Mucosa of descending colon (tissue), 1 donor: Measurements from ENCODE around the gene G0S2.

- PRO-cap, result no peak
Measured at GRCh38 chr1:207815377-207816237, 63.8 kb downstream of the CD46 start.

GRCh38 chr1:207830591-207831158, 78.8 kb downstream of the CD46 start:
- PRO-cap, result no peak

GRCh38 chr1:207844997-207845606, 65.8 kb downstream of the CD34 start:
- PRO-cap, result no peak

DNA sequence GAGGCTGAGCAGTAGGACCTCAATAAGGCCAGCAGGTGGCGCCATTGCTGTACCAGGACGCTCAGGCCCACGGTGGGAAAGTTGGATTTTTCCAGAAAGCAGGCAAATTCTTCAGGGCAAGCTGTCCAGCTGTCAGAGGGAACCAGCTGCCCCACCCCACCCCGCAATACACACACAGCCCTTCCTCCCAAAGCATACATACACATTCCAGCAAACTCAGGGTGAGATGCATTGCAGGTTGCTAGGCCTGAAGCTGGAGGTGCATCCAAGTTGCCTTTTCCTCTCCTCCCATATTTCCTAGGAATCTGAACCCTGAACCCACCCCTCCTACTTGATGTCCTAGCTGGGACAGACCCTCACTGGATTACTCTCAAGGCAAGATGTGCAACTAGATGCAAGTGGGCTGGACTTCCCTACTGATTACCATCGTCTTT, 25.7 kb downstream of the CD34 start:
- PRO-cap, result no peak

DNA sequence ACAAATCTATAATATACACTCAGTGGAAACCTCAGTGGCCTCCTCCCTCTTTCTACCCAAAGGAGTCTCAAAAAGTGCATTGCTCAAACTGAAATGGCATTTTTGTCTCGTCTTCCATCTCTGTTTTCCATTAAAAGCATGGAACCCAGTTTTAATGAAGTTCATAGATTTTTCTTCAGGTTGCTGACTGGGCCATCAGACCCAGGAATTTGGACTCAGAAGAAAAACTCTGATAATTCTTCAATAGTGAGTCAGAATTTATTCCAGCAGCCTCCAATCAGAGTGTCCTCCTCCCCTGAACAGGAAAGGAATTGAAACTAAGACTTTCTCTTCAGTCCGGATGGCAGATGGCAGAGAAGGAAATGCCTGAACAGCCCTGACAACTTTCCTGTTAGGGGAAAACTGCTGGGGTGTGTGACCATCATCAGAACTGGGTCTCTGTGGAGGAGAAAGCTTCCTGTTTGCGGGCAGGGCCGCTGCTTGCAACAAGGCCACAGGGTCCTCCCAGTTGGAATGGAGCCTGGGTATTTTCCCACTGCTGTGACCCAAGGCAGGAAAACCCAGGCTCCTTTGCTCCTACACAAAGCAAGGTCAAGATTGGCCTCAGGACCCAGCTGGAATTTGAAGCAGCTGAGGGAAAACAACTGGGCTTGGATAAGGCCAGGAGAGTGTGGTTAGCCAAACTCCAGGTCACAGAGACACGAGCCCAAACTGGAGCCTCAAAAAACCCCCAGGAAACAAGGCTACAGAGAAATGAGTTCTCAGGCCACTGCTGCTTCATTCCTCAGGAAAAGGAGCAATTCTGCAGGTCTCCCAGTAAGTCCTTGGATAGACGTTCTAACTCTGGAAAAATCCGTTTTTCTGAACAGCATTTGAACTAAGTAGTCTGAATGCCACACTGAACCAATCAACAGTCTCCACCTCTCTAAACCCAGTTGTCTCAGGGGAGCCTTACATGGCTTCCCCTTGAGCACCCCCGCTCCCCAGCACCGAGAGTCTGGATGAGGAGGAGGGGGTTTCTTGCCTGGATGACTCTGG, 20.6 kb downstream of the CD34 start:
- PRO-cap, result no peak

- PRO-cap, result no peak
Measured at GRCh38 chr1:207892571-207892990, 18.3 kb downstream of the CD34 start.

- PRO-cap, result no peak
Measured at GRCh38 chr1:207938008-207938566, 27.2 kb upstream of the CD34 start.

DNA sequence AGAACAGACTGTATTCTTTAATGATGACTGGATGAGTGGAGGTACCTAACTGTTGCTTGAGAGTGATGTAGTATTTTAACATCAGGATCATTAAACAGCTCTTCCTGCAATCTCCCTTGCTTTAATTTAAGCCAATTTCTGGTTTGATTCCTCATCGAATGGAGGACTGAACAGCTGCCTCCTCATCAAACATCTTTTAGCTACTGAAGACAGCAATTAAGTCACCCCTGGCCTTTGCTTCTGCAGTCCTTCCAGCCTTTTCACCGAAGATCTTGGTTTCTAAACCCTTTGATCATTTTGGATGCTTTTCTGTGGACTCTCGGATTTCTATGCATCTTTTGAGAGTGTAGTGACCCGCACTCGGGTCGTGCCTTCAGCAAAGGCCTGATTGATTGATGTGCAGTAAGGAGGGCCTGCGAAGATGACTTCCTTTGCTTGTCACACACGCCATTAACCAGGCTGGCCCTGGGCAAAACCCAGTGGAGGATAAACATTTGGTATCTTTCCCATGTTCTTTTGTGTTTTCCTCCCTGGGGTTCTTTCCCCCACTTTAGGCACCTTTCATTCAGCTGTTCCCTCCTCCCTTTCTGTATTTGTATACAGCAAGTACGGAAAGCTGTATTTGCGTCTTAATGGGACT, 157.4 kb upstream of the CD34 start:
- PRO-cap, result no peak

GRCh38 chr1:208141681-208142224, 102.4 kb downstream of the PLXNA2 start:
- PRO-cap, result no peak

DNA sequence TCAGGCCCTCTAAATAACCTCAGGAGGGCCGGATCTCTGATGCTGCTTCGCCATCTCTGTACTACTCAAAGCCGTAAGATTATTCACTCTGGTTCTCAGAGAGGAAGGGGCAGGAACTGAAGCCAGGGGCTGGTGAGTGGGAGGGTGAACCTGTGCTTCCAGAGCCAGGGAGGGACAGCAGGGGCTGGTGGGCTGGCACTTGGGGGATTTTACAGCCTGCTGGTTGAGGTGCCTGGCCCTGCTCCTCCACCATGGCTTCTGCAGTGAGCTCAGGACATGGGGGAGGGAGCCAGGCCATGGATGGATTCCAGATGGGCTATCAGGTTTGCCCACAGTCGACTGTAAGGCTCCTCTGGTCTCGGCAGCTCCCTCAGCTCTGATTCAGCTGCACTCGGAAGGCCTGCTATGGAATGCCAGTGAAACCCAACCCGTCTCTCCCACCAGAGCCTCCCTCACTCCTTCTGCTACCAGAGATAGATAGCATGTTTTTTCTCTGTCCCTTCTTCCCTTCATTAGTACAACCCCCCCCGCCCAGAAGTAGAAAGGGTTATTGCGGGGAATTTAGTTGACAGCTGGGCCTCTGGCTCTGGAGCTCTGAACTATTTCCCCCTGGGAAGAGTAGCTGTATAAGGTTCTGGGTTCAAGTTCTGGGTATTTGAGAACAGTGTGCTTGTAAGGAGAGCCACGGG, 84.3 kb downstream of the PLXNA2 start:
- PRO-cap, result no peak

GRCh38 chr1:208255938-208256169, 11.7 kb upstream of the PLXNA2 start:
- PRO-cap, result no peak

DNA sequence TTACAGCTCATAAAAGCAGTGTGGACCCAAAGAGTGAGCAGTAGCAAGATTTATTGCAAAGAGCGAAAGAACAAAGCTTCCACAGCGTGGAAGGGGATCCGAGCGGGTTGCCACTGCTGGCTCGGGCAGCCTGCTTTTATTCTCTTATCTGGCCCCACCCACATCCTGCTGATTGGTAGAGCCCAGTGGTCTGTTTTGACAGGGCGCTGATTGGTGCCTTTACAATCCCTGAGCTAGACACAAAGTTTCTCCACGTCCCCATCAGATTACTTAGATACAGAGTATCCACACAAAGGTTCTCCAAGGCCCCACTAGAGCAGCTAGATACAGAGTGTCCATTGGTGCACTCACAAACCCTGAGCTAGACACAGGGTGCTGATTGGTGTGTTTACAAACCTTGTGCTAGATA, 243.7 kb upstream of the PLXNA2 start:
- PRO-cap, result no peak

DNA sequence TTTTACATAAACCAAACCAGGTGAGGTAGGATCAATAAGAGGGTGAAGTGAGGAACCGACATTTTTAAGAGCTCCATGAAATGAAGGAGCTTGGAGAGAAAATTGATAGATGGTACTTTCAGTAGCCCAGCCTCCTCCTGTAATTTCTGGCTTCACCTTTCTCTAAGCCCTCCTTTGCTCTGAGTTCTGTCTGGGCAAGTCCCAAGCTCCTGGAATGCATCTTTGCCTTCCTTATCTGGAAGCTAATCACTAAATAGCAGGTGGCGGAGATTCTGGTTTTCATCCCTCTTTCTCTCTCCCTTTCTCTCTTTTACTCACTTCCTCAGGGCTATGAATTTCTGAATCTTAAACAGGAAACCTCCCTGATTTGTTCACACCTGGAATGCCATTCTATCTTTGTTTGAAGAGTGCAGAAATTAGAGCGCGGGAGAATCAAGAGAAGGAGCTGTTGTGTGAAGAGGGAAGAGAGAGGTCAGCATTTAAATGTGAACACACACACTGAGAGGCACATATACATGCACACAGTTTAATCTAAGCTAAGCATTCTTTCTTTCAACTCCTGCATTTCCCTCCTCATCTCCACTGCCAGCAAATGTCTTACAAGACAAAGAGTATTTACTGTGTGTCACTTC, 199.5 kb upstream of the CAMK1G start:
- PRO-cap, result no peak

DNA sequence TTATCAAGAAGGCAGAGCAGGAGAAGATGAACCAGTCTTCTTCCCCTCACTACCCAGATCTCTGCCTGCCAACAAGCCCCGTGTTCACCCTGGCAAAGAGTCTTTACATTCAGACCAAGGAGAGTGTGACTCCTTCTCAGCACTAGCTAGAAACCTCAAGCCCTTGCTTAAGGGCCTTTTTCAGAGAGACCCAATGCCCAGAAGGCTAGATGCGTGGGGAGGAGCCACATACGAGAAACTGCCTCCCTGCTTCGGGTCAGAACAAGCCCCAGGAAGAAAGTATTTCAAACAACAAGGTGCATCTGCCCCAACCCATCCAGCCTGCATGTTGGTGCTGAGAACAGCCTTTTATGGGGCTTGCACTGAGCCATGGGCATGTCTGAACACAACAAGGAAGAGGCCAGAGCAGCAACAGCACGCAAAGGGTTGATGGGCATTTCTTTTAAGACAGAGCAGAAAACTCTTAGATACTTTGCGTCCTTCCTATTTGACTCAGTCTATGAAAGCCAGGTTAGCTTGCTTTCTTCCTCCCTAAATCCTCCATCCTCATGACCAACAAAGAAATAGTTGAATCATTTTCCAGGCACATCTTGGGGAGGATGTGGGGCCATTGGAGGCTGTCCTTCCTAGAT, 152.6 kb upstream of the CAMK1G start:
- PRO-cap, result no peak

DNA sequence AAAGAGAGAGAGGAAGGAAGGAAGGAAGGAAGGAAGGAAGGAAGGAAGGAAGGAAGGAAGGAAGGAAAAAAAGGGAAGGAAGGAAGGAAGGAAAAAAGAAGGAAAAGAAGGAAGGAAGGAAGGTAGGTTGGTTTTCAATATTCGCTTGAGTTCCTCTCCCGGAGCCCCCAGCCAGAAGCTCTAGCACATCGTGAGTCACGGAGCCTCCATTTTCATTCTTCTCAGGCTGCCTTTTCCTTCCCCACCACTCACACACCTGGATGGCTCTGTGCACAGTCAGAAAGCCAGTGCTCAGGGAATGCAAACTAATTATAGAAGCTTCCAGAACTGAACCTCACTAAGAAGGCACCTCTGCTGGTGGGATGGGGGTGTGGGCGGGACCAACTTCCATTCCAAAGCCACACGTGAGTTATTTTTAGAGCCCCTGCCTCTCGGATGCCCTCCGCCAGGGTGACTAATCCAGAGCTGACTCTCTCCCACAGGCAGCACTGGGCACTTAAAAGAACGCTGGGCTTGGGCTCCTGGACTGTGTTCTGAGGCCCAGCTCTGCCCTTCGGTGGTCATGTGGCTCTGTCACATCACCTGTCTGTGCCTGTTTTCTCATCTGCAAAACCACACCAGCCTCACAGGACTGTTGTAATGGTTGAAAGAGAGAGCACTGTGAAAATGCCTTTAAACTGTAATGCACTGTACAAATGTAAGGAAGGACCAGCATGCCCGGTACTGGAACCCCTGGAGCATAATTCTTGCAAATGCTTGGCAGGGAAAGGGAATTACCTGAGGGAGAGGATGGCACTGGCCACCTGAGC, 27.1 kb downstream of the LAMB3 start:
- PRO-cap, result no peak

DNA sequence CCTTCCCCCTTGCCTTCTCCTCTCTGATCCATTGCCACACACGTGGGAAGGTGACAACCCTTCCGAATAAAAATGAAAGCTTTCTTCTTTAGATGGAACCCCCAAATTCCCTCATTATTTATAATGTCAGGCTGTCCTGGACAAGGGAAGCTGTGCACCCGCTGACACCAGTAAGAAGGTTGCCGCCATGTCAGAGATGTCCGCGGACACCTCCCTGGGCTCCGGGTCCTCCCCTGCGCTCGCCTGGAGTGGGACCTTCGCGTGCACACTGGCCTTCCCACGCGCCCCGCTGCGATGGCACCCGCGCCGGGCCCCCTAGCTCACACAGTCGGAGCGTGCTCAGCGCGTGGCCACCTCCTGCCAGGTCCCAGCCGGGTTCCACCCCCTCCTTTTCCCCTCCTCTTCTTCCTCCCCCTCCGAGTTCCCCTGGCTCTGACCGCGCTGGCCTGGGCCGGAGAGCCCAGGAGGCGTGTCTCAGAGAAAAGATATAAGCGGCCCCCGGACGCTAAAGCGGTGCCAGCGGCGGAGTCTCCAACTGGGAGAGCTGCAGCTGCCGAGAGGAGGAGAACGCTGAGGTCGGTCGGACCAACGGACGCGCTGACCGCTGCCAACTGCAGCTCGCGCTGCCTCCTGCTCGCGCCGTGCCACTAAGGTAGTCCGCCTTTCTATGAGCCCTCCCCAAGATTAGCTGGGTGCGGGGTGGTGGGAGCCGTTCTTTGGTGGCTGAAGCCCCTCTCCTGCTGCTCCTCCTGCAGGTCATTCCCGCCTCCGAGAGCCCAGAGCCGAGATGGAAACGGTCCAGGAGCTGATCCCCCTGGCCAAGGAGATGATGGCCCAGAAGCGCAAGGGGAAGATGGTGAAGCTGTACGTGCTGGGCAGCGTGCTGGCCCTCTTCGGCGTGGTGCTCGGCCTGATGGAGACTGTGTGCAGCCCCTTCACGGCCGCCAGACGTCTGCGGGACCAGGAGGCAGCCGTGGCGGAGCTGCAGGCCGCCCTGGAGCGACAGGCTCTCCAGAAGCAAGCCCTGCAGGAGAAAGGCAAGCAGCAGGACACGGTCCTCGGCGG, at the start of gene G0S2:
TSS of gene G0S2 (plus strand) at position 515 of the 1,065 bp plus-strand sequence.
- PRO-cap, result bidirectional peak, plus-strand start at position 516 of the sequence, minus-strand start at position 380 of the sequence; unidirectional peak, plus-strand start at position 516 of the sequence

DNA sequence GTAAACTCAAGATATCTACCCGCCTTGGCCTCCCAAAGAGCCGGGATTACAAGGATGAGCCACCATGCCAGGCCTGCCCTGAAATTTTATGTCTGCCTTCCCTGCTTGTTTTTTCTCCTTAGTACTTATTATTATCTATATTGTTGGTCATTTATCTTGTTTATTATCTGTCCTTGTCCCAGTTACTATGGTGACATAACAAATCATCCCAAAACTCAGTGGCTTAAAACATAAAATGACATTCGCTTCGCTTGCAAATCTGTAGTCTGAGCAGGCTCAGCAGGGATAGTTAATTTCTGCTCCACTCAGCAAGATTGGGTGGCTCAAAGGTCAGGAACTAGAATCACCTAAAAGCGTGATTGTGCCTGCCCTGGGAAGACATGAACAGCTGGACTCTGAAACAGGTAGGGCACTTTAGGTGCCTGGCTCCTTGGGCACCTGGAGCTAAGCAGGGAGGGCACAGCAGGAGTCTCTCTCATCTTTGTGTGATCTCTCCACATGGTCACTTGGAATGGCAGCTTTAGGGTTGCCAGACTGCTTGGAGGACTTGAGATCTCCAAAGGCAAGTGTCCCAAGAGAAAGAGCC, 14.7 kb upstream of the TRAF3IP3 start:
- PRO-cap, result no peak

GRCh38 chr1:209823030-209824414, 4.2 kb upstream of the UTP25 start:
- PRO-cap, result bidirectional peak, plus-strand start at chr1:209823704, minus-strand start at chr1:209823630; bidirectional peak, plus-strand start at chr1:209824094, minus-strand start at chr1:209823954

GRCh38 chr1:209938328-209938931, 413 bp downstream of the SYT14 start:
- PRO-cap, result no peak

GRCh38 chr1:210232060-210232328, 602 bp upstream of the SERTAD4 start:
- PRO-cap, result no peak